ENCODE measurements around a stretch of chr6.

DNA sequence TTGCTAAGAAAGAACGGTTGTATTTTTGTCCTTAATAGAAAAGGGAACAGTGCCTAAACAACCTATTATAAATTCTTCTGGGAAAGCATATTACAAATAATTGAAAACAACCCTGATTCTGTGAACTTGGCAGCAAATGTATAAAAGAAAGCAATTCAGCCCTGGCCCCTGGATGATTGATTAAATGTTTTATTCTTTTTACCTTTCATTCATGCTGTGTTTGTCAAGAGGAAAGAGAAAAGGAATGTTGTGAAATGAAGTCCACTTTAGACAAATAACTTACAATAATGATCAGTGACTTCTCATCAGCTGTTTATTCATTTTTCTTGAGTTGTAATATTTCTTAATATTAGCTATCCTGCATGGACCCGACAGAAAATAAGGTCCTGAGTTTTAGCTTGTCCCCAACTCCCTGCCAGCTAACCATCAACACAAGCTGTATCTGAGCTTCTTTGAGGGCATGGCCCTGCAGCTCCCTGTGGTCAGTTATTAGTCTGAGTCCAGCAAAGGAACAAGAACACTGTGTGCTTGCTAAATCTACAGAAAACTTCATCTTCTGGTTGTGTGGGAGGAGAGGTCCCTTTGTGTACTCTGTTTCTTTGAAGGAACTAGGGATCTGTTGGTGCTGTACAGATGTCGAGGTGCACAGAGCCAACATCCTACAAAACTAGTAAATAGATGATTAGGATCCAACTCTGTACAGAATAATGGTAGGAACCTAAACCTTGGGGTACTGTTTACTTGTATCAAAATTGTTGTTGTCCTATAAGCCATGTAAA lies 248.3 kb downstream of the LAMA2 start:
- PRO-cap: no peak

DNA sequence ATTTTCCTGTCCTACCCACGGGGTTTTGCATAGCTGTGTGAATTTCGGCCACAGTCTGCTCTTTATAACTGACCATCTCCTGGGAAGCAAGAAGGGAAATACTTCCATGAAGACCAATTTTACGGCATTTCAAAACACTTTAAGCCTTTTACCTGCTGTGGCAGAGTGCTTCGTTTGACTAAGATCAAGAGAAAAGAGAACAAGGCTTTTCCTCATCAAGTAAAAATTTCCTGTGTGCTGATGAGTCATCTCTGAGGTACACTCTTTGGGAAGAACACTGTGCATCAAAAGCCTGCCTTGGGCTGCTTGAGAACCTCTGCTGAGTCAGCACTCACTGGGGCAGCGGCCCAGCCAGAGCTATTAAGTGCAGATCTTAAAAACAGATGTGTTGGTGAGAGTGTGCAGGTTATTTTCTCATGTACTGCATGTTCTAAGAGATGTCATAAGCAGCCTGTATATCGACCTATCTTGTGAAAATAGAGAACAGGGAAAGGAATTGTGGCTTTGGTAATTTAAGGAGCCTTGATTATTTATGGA lies 208.6 kb downstream of the ARHGAP18 start:
- PRO-cap: no peak

- PRO-cap: no peak
These were observed 2.6 kb downstream of the L3MBTL3 start for GRCh38 chr6:130020840-130021599.

GRCh38 chr6:131183354-131184252 lies 48.3 kb downstream of the AKAP7 start:
- PRO-cap: no peak

- PRO-cap: no peak
These were observed 146.3 kb downstream of the AKAP7 start for GRCh38 chr6:131281325-131282239.

- PRO-cap: no peak
These were observed 23.1 kb upstream of the ARG1 start for GRCh38 chr6:131549828-131550412.

DNA sequence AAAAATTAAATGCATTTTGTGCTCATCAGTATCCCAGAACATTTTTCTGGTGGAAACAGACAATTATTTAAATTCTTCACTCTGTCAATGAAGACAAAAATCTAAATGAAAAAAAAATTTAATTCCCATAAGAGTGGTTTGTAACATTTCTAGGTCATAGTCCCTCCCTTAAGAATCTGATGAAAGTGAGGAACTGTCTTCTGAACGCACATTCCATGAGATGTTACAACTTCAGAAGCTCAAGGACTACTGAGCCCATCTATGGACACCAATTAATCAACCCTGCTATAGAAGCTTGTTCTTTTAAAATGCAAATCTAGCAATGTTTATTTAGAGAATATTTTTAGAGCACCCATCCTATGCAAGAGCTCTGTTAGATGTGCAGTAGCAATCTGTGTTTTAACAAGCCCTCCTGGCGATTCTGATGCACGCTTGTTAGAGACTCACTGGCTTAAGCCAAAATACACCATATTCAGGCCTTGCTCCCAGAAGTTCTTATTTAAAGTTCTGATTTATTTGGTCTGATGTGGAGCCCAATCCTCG lies 21.2 kb upstream of the ARG1 start:
- PRO-cap: no peak

DNA sequence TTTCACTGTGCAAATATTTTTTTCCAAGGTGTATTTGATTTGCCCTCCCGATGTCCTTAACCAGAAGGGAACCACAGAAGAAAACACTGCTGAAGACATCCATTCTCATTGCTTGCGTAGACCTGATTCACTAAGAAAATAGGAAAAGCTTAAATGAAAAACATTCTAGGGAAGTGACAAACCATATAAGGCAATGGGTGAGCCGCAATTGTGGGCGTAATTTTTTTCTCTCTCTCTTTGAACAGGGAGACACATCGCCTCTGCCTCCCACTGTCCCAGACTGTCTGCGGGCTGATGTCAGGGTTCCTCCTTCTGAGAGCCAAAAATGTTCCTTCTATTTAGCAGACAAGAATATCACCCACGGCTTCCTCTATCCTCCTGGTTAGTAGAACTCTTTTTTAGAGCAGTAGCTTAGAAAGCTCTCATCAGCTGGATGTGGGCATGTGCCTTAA lies 22.6 kb upstream of the CTAGE9 start:
- PRO-cap: no peak

- PRO-cap: no peak
These were observed 2.4 kb upstream of the VNN1 start for GRCh38 chr6:132716292-132716675.

DNA sequence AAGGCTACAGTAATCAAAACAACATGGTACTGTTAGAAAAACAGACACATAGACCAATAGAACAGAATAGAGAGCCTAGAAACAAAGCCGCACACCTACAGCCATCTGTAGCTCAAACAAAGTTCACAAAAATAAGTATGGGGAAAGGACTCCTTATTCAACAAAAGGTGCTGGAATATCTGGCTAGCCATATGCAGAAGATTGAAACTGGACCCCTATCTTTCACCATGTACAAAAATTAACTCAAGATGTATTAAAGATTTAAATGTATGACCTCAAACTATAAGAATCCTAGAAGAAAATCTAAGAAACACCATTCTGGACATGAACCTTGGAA lies 18.9 kb upstream of the VNN1 start:
- PRO-cap: no peak

DNA sequence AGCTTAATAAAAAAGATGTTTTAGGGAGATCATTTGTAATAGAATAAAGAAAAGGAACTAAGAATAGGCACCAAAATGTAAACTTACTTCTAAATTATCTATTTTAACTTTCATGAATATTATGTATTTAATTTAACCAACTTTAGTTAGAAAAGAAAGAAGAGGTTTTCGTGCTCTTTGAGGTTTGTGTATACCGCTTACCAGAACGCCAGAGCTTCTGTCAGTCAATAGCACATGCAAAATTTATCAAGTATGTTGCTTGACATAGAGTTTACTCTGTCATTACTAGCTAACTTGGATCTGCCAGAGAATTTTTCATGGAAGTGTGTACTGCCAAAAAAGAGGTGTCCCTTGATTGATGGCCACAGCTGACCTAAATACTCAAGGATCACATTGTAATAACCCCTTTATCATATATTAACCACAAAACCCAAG lies 194.2 kb upstream of the EYA4 start:
- PRO-cap: no peak

GRCh38 chr6:133147777-133148323 lies 93.3 kb upstream of the EYA4 start:
- PRO-cap: no peak

GRCh38 chr6:133243290-133243763 lies 2.2 kb downstream of the EYA4 start:
- PRO-cap: no peak

DNA sequence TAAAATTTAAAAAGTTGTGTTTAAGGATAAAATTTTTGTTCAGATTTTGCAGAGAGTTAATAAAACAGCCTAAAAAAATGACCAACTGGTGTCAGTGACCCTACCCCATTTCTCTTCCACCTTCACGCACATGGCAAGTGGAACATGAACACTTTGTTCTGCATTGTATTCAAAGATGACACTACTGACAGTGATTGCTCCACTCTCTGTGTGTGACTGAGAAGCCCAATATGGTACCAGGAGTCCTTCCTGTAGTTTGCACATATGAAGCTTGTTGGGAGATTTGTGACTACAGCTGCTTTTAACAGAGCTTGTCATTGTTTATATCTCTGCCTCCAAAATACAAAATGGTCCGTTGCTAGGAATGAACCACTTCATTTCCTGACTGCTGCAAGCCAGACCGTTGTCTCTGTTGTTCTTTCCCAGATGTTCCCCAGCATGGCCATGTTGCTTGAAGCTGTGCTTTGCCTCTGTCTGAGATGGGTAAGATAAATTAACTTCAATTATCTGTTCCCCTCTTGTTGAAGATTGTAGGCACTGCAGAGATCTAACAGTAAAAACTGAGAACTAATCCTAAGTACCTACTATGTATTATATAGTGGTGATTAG lies 140.2 kb upstream of the TCF21 start:
- PRO-cap: no peak

DNA sequence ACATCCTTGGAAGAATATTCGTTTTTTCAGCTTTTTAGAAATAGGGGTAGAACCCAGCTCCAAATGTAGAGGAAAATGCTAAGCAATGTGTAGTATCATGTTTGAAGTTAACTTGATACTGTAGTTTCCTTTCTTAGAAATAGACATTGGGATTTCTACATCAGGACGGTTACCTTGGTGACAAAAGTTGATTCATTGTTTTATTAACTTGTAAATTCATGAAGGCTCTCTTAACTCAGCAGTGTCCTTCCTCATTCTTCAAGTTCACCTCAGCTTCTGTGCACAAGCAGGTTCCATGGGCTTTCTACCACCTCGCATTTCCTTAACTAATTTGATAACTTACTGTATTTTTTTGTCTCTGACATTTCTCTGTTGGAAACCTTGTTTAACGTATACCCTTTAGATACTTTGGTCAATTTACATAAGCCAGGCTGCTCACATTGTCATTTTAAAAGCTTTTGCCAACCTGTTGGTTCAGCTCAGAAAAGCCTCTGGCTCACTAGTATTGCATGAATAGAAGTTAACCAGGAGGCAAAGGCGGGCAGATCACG lies 43.5 kb downstream of the TBPL1 start:
- PRO-cap: no peak

GRCh38 chr6:134021701-134022174 lies 30.7 kb downstream of the SLC2A12 start:
- PRO-cap: no peak

DNA sequence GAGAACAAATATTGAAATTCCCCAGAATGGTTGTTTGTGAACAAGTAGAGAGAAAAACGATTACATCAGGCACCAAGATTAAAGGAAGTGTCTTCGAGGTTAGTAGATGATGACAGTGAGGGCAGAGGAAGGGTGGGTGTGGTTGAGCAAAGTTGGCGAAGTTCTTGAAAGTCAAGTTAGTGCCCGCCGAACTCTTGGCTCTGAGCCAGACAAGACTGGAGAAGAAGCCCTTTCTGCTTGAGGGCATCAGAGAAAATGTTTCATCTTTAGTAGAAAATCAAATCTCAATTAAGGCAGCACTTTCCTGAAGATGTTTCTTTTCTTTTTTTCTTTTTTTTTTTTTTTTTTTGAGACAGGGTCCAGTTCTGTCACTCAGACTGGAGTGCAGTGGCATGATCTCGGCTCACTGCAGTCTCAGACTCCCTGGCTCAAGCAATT lies 77.2 kb downstream of the SGK1 start:
- PRO-cap: no peak

DNA sequence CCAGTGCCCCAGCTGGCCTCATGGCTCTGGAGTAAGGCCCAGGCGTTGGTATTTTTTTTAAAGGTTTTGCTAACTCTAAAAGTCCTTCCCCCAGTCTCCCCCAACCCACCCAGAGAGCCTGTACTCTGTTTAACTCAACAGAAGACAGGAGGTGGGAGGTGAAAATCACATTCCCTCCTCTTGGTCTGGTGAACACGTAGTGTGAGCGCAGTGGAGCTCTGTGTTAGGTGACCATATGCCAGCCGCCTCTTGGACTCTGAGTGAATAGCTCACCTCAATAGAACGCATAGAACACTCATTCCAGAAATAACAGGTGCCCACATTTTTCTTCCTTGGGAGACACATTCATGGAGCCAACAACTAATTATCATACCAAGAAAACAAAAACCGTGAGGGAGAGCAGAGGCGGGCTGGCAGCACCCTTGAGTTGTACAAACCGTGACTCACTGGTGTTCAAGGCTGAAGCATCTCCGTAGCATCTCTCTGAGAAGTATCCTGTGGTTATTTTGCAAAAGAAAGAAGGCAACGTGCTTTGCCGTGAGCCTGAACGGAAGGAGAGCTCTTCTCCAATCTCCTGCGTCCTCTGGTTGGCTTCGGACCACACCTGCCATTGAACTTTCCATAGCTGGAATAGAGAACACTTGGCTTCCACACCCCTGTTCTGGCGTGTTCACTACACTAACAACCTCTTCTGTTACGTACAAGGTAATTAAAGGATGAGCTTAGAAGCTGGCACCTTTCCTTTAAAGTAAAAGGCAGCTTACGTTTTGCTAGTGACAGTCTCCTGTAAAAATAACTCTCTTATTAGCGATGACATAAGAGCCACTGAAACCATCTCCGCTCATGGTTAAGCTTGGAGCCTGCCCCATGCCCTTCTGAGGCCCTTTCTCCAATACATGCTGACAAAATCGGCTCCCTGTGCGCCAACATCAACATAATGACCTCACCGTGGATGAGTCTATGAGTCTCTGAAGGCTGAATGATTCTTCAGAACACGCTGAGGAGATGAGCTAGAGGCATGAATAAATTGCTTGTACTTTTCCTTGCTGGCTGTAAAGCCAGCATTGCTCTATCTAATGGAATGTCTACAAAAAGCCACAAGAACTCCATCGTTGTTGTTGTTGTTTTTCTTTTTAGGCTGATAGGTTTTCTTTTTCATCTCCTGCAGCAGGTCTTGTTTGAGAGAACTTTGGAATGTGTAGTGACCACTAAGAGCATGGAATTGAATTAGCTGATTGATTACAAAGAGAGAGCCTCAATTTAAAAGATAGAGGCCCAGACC lies 30.3 kb upstream of the SGK1 start:
- PRO-cap: no peak

- PRO-cap: no peak
These were observed 34.3 kb upstream of the SGK1 start for GRCh38 chr6:134352163-134352575.

GRCh38 chr6:134689261-134689547 lies 260.7 kb downstream of the ALDH8A1 start:
- PRO-cap: no peak